HepG2 (cell line): ENCODE measurements around the genes AHRR and SLC6A19.

DNA sequence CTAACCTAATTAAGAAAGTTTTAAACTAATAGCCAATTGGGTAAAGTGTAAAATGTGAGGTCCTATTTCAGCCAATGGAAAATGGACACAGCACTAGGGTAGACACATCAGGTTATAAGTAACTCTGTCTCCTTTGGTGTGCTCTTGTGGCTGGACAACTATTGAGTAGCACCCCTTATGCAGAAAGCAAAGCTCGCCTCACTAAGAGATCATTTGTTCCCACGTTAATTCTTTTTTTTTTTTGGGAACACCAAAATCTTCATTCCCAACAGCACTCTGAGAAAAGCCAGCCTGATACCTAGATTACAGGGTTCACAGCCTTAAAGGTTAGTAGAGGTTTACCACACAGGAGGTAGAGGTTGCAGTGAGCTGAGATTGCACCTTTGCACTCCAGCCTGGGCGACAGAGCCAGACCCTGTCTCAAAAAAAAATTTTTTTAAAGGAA is 77.0 kb upstream of the PLEKHG4B start:
- RRBS, 2 experiments, result no CpG with 5 or more reads among the region's 3 CpGs
CAGE:
- cytosol, long polyA minus RNA, result no peak
- cytosol, long polyA plus RNA, result no peak
- long polyA plus RNA, result no peak
- nucleus, long polyA minus RNA, result no peak
- nucleus, long polyA plus RNA, result no peak

DNA sequence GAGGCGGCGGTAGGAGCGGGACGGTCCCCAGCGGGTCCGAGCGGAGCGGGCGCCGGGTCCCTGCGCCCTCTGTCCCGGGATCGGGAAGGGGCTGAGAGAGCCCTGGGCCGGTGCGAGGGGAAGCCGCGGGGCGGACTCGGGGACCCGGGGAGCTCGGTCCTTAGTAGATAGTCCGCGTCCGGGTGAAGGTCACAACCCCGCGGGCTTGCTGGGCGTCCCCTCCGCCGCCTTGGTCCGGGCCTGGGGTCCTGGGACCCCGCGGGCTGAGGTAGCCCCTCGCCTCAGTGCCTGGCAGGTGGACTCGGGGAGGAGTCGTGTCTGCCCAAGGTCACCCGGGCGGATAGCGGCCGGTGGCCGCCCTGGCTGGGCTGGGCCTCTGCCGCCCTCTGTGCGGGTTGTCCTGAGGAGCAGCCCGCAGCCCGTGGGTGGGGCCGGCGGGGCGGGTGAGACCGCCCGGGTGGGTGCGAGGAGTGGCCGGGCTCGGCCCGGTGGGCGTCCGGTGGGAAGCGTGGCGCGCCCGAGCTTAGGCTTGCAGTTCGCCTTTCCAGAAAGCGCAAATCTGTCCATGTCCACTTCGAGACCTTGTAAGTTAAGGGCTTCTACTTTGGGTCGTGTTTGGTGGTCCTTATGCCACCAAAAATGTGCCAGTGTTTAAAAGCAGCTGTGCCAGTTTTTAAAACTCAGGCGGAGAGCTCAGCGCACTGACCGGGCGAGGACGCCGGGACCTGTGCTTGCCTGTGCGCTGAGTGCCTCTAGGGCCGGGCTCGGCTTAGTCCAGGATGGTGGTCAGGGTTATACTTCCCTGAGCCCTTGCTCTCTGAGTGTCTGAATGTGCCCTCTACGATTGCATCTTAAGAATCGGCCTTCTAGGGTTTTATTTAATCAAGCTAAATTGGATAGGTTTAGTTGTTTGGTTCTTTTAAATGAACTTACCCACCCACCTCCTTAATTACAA is 617 bp downstream of the SDHA start:
- RRBS, 2 experiments, result 1 to 2% methylated on average over 21 of the region's 74 CpGs
CAGE:
- cytosol, long polyA minus RNA, result no peak
- cytosol, long polyA plus RNA, result no peak
- long polyA plus RNA, result no peak
- nucleus, long polyA minus RNA, result no peak
- nucleus, long polyA plus RNA, result no peak

- RRBS, 2 experiments, result no CpG with 5 or more reads among the region's 17 CpGs
CAGE:
- cytosol, long polyA minus RNA, result no peak
- cytosol, long polyA plus RNA, result no peak
- long polyA plus RNA, result no peak
- nucleus, long polyA minus RNA, result no peak
- nucleus, long polyA plus RNA, result no peak
Measured at GRCh38 chr5:235098-235578, 17.0 kb downstream of the SDHA start.

DNA sequence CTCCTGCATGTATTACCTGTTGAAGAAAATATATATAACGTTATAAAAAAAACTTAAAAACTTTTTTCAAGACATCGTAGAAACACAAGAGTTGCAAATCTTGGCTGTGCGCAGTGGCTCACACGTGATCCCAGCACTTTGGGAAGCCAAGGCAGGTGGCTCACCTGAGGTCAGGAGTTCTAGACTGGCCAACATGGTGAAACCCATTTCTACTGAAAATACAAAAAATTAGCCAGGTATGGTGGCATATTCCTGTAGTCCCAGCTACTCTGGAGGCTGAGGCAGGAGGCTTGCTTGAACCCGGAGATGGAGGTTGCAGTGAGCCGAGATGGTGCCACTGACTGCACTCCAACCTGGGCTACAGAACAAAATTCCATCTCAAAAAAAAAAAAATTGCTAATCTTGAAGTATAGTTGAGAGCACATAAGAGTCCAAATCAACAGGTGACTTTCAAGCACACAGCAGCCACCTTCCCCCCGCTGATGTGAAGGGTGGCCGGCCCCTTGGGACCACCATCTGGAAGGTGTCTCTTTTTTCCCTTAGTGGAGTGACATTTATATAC is 21.1 kb downstream of the SDHA start:
- RRBS, 2 experiments, result no CpG with 5 or more reads among the region's 8 CpGs
CAGE:
- cytosol, long polyA minus RNA, result no peak
- cytosol, long polyA plus RNA, result no peak
- long polyA plus RNA, result no peak
- nucleus, long polyA minus RNA, result no peak
- nucleus, long polyA plus RNA, result no peak

DNA sequence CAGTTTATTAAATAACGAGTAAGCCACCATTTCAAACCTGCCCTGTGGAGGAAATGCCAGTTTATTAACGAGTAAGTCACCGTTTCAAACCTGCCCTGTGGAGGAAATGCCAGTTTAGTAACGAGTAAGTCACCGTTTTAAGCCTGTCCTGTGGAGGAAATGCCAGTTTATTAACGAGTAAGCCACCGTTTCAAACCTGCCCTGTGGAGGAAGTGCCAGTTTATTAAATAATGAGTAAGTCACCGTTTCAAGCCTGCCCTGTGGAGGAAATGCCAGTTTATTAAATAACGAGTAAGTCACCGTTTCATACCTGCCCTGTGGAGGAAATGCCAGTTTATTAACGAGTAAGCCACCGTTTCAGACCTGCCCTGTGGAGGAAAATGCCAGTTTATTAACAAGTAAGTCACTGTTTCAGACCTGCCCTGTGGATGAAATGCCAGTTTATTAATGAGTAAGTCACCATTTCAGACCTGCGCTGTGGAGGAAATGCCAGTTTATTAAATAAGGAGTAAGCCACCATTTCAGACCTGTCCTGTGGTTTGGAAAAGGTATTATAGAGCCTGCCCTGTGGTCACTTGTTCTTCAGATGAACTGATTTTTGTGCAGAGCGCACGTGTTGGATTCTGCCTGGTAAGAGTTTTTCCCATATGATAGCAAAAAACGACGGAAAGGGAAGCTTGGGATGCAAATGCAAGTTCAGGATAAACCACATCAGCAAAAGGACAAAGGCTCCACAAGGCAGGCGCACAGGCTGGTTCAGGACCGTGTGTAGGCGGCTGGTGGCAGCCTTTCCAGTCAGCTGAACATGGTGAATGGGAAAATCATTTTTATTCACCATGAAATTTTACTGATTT is 18.8 kb upstream of the PDCD6 start:
- RRBS, 2 experiments, result no CpG with 5 or more reads among the region's 20 CpGs
CAGE:
- cytosol, long polyA minus RNA, result no peak
- cytosol, long polyA plus RNA, result no peak
- long polyA plus RNA, result no peak
- nucleus, long polyA minus RNA, result no peak
- nucleus, long polyA plus RNA, result no peak

- RRBS, 2 experiments, result 15 to 18% methylated on average over 22 of the region's 48 CpGs
CAGE:
- cytosol, long polyA minus RNA, result no peak
- cytosol, long polyA plus RNA, result no peak
- long polyA plus RNA, result no peak
- nucleus, long polyA minus RNA, result no peak
- nucleus, long polyA plus RNA, result no peak
Measured at GRCh38 chr5:320971-321461, 498 bp upstream of the AHRR start.

- RRBS, 2 experiments, result 1 to 2% methylated on average over 23 to 24 of the region's 50 CpGs
CAGE:
- cytosol, long polyA minus RNA, result no peak
- cytosol, long polyA plus RNA, result no peak
- long polyA plus RNA, result no peak
- nucleus, long polyA minus RNA, result no peak
- nucleus, long polyA plus RNA, result no peak
Measured at GRCh38 chr5:321462-321853, at the start of gene AHRR. Gene AHRR, plus strand, starts transcription at chr5:321714.

GRCh38 chr5:399383-399623 is 43.7 kb upstream of the EXOC3 start:
- RRBS, 2 experiments, result no CpG with 5 or more reads among the region's 8 CpGs
CAGE:
- cytosol, long polyA minus RNA, result no peak
- cytosol, long polyA plus RNA, result no peak
- long polyA plus RNA, result no peak
- nucleus, long polyA minus RNA, result no peak
- nucleus, long polyA plus RNA, result no peak

- RRBS, 2 experiments, result no CpG with 5 or more reads among the region's 15 CpGs
CAGE:
- cytosol, long polyA minus RNA, result no peak
- cytosol, long polyA plus RNA, result no peak
- long polyA plus RNA, result no peak
- nucleus, long polyA minus RNA, result no peak
- nucleus, long polyA plus RNA, result no peak
Measured at GRCh38 chr5:661295-661934, 31.7 kb downstream of the TPPP start.

- RRBS, 2 experiments, result no CpG with 5 or more reads among the region's 34 CpGs
CAGE:
- cytosol, long polyA minus RNA, result no peak
- cytosol, long polyA plus RNA, result no peak
- long polyA plus RNA, result no peak
- nucleus, long polyA minus RNA, result no peak
- nucleus, long polyA plus RNA, result no peak
Measured at GRCh38 chr5:693894-694245, 718 bp upstream of the TPPP start.

DNA sequence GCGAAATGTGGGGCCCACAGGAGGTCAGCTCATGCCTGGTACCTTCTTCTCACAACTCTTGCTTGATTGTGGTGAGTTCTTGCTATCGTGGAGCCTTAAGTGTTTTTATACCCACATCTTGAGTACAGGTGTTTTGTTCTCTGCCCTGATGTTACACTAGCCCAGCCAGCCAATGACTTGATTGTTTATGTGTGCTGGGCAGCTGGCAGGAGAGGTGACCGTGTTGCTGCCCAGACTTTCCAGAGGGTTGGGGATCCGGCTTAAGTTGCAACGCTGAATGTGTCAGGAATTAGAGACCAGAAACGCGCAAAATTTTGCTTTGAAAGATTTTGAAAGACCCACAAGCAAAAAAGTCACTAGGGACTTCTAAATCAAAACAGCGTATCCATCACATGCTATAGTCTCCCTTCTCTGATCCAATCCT is 24.0 kb upstream of the TPPP start:
- RRBS, 2 experiments, result no CpG with 5 or more reads among the region's 8 CpGs
CAGE:
- cytosol, long polyA minus RNA, result no peak
- cytosol, long polyA plus RNA, result no peak
- long polyA plus RNA, result no peak
- nucleus, long polyA minus RNA, result no peak
- nucleus, long polyA plus RNA, result no peak

DNA sequence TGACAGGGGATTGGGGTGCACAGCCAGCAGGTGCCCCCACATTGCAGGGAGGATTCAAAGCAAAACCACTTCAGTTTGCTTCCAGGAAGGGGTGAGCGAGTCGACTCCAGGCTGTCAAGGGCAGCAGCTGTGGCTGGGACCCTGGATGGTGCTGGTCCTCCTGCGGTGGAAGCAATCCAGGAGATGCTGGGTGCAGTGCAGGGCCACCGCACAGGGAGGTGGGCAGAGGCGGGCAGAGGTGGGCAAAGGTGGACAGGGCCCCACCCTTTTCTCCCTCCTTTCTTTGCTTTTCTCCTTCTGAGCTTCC is 29.0 kb upstream of the NKD2 start:
- RRBS, 2 experiments, result no CpG with 5 or more reads among the region's 5 CpGs
CAGE:
- cytosol, long polyA minus RNA, result no peak
- cytosol, long polyA plus RNA, result no peak
- long polyA plus RNA, result no peak
- nucleus, long polyA minus RNA, result no peak
- nucleus, long polyA plus RNA, result no peak

DNA sequence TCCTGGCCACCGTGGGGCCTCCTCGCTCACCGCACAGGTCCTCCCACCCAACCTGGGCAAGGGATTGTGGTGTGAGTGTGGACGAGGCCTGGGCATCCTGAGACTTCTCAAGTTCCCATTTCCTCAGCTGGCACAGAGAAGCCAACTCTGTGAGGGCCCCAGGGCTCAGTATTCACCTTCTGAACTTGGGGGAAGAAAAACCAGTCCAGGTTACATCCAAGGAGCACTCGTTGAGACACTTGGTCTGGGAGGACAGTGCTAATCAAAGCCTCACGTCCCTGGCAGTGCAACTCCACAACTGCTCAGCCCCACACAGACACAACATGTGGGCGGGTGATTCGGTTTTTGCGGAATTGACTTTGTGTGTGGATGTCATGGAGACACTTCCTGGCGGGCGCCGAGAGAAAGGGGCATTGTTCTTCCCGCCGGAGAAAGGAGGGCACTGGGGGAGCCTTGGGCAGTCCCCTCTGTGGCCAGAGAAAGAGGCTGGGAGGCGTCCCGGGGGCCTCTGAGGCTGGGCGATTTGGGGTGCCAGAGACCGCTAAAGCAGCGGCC is 28.5 kb upstream of the NKD2 start:
- RRBS, 2 experiments, result 3% methylated on average over 3 of the region's 19 CpGs
CAGE:
- cytosol, long polyA minus RNA, result no peak
- cytosol, long polyA plus RNA, result no peak
- long polyA plus RNA, result no peak
- nucleus, long polyA minus RNA, result no peak
- nucleus, long polyA plus RNA, result no peak

DNA sequence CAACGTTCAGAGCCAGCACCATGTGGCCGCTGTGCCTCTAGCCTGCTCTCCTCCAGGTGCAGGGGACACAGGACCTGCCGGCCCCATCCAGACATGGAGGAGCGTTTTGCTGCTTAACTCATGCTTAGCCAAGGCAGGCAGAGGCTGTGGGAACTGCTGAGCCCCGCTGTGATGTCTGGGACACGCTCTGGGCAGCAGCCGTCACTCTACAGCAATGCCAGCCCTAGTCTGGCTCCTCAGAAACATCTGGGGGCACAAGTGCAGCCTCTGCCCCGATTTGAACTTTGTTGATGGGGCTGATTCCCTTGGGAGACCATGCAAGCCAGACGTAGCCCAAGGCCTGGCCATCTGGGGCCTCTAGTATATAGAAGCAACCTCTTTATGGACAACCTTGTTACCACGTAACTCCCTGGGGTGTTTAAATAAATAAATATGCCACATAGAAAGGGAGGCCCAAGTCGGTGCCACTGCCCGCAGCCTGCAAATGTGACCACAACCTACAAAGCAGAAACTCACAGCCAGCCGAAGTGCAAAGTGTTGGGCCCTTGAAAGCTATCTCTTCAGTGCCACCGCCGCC is 42.1 kb downstream of the NKD2 start:
- RRBS, 2 experiments, result no CpG with 5 or more reads among the region's 15 CpGs
CAGE:
- cytosol, long polyA minus RNA, result no peak
- cytosol, long polyA plus RNA, result no peak
- long polyA plus RNA, result no peak
- nucleus, long polyA minus RNA, result no peak
- nucleus, long polyA plus RNA, result no peak

DNA sequence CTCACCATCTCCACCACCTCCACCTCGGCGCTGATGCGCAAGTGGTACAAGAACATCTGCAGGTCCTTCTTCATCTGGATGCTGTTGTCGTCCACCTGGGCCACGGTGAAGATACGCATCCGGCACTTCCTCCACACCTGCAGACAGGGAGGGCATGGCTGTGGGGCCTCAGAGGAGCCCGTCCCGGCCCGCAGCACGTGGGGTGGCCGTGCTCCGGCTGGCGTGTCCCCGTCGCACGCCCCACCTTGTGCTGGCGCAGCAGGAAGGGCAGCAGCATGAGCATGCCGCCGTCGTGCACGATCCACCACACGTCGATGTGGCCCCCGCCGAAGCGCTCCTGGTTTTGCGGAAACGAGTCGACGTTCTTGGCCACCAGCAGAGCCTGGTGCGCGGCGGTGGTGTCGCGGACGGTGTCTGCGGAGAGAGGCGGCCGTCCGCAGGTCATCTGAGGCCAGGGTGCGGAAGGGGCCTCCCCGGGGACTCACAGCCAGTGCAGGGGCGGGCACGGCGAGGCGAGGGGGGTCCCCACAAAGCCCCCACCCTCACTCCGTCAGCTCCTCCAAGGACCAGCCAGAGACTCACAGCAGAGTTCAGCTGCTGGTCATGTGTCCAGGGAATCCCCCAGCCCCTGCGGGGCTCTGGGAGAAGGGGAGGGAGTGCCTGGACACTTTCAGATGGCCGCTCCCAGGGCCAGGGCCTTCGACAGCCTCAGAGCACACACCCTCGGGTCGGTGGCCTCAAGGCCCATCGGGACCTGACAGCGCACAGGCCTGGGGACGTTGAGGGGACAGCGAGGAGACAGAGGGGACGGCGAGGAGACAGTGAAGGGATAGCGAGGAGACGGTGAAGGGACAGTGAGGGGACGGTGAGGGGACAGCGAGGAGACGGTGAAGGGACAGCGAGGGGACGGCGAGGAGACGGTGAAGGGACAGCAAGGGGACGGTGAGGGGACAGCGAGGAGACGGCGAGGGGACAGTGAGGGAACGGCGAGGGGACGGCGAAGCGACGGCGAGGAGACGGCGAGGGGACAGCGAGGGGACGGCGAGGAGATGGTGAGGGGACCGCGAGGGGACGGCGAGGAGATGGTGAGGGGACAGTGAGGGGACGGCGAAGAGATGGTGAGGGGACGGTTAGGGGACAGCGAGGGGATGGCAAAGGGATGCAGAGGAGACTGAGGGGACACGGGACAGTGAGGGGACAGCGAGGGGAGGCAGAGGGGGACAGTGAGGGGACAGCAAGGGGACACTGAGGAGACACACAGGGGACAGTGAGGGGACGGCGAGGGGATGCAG is 47.6 kb downstream of the SLC12A7 start:
- RRBS, 2 experiments, result 98% methylated on average over 3 of the region's 96 CpGs
CAGE:
- cytosol, long polyA minus RNA, result no peak
- cytosol, long polyA plus RNA, result no peak
- long polyA plus RNA, result no peak
- nucleus, long polyA minus RNA, result no peak
- nucleus, long polyA plus RNA, result no peak

DNA sequence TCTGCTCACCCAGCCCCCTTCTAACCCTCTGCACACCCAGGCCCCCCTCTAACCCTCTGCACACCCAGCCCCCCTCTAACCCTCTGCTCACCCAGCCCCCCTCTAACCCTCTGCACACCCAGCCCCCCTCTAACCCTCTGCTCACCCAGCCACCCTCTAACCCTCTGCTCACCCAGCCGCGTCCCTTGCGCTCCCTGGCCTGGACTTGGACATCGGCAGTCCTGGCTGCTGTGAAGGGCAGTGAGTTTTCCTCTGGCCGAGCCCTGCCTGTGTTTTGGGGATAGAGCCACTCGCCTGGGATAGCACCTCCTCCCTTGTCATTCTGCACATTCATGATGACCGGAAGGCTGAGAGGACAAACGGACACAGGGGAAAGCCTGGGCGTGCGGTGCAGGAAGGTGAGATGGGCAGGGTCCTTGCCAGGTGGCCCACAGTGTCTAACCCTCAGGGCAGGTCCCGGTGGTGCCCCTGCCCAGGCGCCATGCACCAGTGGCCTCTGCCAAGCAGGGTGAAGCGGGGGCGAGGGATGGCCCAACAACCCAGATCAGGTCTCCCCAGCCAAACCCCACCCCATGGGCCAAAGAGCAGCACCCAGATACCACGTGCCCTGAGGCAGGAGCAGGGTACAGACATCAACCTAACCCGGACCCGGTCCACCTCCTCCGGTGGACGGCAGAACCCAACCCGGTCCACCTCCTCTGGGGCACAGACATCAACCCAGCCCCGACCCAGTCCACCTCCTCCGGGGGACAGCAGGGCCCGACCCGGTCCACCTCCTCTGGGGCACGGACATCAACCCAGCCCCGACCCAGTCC is 13.0 kb downstream of the SLC12A7 start:
- RRBS, 2 experiments, result 96 to 100% methylated on average over 2 of the region's 26 CpGs
CAGE:
- cytosol, long polyA minus RNA, result no peak
- cytosol, long polyA plus RNA, result no peak
- long polyA plus RNA, result no peak
- nucleus, long polyA minus RNA, result no peak
- nucleus, long polyA plus RNA, result no peak

DNA sequence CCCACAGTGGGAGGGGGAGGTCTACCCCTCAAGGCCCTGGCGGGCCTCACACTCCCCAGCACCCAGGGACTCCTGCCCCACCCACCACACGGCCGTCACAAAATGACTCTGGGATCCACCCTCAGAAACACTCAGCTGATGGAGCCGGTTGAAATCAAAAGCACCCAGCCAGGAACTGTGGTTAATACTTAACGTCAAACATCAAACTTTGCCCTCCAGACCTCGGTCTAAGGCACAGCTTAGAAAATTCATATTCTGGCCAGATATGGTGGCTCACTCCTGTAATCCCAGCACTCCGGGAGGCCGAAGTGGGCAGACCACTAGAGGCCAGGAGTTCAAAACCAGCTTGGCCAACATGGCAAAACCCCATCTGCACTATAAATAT is 6.0 kb downstream of the SLC12A7 start:
- RRBS, 2 experiments, result no CpG with 5 or more reads among the region's 8 CpGs
CAGE:
- cytosol, long polyA minus RNA, result no peak
- cytosol, long polyA plus RNA, result no peak
- long polyA plus RNA, result no peak
- nucleus, long polyA minus RNA, result no peak
- nucleus, long polyA plus RNA, result start-site peak on the plus strand centred at position 237 of the sequence, 14 bp wide, 13 and 10 reads in 2 replicates

DNA sequence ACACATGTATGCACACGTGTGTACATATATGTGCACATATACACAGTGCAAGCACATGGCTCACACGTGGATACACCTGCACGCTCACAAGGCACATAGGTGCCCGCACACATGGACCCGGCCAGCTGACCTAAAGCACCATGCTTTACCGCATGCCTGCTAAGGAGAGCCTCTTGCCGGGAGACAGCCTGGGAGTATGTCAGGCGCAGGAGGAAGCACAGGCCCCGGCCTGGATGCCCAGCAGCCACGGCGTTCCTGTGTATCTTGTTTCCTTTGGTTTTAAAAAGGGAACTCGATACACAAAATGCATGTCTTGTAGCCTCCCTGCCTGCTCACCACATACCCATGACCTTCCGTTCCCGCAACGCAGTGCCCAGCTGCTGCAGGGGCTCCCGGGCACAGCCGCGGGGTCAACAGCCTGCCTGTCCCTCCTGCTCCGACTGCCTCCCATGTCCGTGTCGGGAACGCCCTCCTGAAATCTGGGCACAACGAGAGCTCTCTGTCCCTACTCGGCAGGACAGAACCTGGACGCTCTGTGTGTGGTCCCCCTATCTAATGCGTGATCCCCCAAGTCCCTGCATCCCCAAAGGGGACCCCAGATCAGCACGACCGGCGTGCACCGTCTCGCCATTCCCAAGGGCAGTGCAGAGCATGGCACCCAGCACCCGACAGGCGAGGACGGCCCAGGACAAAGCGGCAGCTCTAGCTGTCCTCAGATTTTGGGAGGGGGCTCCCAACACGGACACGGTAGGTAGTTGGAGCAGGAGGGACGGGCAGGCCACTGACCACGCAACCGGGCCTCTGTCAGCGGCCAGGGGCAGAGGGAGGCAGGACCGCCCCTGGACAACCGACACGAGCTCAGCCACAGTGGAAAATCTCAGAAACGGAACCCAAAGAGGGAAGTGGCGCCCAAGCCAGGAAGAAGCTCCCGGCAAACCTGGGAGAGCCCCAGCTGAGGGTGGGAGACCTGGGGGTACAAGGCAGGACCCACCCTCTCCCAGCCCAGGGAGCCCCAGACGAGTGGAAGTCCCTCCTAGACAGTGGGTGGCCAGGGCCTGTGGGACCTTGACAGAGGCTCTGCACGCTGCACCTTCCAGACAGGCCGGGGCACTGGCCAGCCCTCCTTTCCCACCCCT is 3.4 kb downstream of the SLC12A7 start:
- RRBS, 2 experiments, result 87 to 88% methylated on average over 5 of the region's 50 CpGs
CAGE:
- cytosol, long polyA minus RNA, result no peak
- cytosol, long polyA plus RNA, result no peak
- long polyA plus RNA, result no peak
- nucleus, long polyA minus RNA, result no peak
- nucleus, long polyA plus RNA, result no peak

GRCh38 chr5:1127761-1128581 is 16.1 kb upstream of the SLC12A7 start:
- RRBS, 2 experiments, result no CpG with 5 or more reads among the region's 16 CpGs
CAGE:
- cytosol, long polyA minus RNA, result no peak
- cytosol, long polyA plus RNA, result no peak
- long polyA plus RNA, result no peak
- nucleus, long polyA minus RNA, result no peak
- nucleus, long polyA plus RNA, result no peak

- RRBS, 2 experiments, result 40 to 42% methylated on average over 20 to 24 of the region's 46 CpGs
CAGE:
- cytosol, long polyA minus RNA, result no peak
- cytosol, long polyA plus RNA, result no peak
- long polyA plus RNA, result no peak
- nucleus, long polyA minus RNA, result no peak
- nucleus, long polyA plus RNA, result no peak
Measured at GRCh38 chr5:1201287-1201939, at the start of gene SLC6A19. Gene SLC6A19, plus strand, starts transcription at chr5:1201595.